Peyer's patch (tissue), 4 donors: ENCODE results near the gene LPA.

- PRO-cap: bidirectional peak, plus-strand start at chr6:159788911, minus-strand start at chr6:159788858; unidirectional peak, plus-strand start at chr6:159789254
- RAMPAGE, long total RNA, 4 experiments: no peak in any of the 4 experiments
These were observed 558 bp downstream of the TCP1 start for GRCh38 chr6:159788752-159789335.

DNA sequence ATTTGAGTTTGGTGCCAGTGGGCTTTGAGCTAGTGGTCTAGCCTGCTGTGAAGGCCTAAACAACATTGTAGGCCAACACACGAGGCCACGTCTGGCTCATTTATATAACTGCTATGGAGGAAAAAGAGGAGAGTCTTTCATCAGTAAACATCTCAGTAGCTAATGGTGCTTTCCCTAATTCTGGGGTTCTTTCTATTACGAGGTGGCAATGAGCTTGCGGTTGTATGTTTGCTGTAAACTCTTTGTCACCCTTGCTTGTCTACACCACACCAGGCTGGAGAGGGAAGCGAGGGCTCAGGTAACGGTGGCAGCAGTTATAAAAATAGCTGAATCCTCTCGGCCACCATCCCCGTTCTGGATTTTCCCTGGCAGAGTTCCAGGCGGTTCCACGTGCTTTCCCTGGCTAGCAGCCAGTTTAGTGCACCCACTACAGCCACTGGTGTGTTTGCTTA, 39.0 kb downstream of the MAS1 start:
- PRO-cap: no peak
- RAMPAGE, long total RNA, 4 experiments: no peak in any of the 4 experiments

- PRO-cap: bidirectional peak, plus-strand start at chr6:159970149, minus-strand start at chr6:159970048
- RAMPAGE, long total RNA, 4 experiments: no peak in any of the 4 experiments
These were observed 1.0 kb downstream of the IGF2R start for GRCh38 chr6:159969918-159970293.

- PRO-cap: no peak
- RAMPAGE, long total RNA, 4 experiments: no peak in any of the 4 experiments
These were observed 58.2 kb downstream of the IGF2R start for GRCh38 chr6:160027086-160027520.

GRCh38 chr6:160120168-160120472, 1.5 kb upstream of the SLC22A1 start:
- PRO-cap: no peak
- RAMPAGE, long total RNA, 4 experiments: no peak in any of the 4 experiments

DNA sequence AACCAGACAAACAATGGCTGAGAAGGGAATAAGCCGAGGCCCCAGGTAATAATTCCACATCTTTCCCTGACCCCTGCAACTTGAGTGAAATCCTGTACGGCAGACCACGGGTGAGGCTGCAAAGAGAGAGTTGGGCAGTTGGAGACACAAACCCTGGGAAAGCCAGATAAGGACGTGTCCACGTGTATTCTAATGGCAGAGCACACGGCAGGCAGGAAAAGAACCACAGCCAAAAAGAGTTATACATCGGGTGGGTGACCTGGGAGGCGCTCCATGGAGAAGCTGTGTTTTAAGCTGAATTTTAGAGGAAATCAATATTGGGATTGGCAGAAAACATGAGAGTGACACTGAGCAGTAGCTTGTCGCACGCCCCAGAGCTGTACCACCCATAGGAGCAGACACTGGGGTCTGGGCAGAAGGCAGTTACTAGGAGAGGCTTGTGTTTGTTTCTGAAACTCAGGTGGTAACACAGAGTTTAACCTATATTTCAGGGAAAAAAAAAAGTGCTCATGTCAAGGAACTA, 6.3 kb downstream of the SLC22A1 start:
- PRO-cap: no peak
- RAMPAGE, long total RNA, 4 experiments: no peak in any of the 4 experiments

- PRO-cap: no peak
- RAMPAGE, long total RNA, 4 experiments: no peak in any of the 4 experiments
These were observed 4.0 kb downstream of the SLC22A2 start for GRCh38 chr6:160254558-160255140.

DNA sequence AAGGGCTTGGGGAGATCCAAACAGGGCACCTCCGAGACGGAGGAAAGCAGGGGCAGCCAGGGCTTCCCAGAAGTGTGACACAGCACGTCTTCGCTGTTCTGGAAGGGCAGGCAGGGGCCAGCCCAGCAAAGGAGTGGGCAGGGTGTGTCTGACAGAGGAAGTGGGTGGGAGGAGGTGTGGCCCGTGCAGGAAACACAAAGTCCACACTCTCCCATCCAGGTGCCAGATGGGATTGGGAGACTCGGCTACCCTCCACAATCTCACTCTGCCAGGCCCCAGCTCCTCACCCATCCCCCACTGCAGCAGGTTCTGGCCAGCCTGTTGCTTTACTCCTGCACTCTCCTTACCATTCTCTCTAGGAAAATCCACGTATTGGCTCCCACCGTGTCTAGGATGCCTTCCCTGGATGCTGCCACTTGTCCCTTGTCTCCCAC, 41.8 kb upstream of the SLC22A2 start:
- PRO-cap: bidirectional peak, plus-strand start at position 225 of the sequence, minus-strand start at position 100 of the sequence
- RAMPAGE, long total RNA, 4 experiments: no peak in any of the 4 experiments

GRCh38 chr6:160354821-160355365, 6.7 kb downstream of the SLC22A3 start:
- PRO-cap: no peak
- RAMPAGE, long total RNA, 4 experiments: no peak in any of the 4 experiments

- PRO-cap: no peak
- RAMPAGE, long total RNA, 4 experiments: no peak in any of the 4 experiments
These were observed 8.2 kb downstream of the SLC22A3 start for GRCh38 chr6:160356321-160356769.

DNA sequence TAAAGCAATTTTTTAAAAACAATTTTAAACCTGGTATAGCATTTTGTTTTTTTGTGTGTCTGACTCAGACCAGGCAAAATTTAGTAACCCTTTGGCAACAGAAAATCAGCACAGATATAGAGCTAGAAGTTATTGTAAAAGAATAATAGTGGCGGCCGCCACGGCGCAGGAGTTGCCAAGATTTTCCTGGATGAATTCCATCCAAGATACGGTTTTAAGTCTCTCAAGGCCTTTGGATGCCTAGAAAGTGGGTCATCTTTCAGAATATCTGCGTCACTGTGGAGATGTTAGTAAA, 82.9 kb downstream of the SLC22A3 start:
- PRO-cap: no peak
- RAMPAGE, long total RNA, 4 experiments: no peak in any of the 4 experiments

DNA sequence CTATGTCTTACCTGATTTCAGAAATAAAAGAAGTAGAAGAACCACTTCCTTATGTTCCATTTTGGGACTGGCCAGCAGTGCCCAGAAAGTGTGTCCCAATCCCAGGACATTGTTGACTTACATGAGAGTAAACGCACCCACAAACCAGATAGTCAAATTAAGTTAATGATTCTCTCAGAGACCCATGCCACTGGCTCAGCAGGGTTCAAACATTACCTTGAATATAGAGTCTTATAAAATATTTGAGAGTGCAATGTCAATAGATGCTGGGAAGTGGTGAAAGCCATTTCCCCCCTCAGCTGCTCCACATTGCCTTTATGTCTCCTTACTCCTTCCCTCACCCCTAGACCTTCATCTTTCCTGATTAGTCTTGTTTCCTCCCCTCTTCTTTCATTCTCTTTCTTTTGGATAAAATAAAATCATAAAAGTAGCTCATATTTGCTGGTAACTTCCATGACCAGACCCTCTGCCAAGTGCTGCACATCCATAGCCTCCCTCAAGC, at the start of gene LPA:
TSS of gene LPA (minus strand) at position 121 of the 502 bp plus-strand sequence.
- PRO-cap: no peak
- RAMPAGE, long total RNA, 4 experiments: no peak in any of the 4 experiments

DNA sequence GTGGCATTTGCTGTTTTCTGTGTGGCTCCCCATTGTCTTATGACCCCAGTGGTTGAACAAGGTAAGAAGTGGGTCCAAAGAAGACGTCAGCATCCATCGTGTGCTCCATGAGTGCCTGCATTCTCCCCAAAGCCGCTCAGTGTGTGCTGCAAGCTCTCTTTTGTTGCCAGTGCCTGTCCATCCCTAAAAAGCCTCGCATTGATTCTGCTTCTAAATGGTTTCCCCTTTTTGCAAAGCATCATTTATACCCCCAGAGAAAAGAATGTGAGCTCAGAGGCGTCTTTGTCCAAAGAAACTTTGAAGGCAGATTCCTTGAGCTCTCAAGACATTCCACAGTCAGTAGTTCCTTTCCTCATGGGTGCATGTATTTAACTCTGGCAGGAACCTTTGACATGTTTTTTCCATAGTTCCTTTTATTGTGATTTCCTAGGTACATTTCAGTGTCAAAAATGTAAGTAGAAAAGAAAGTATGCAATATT, 38.6 kb upstream of the MAP3K4 start:
- PRO-cap: no peak
- RAMPAGE, long total RNA, 4 experiments: no peak in any of the 4 experiments

DNA sequence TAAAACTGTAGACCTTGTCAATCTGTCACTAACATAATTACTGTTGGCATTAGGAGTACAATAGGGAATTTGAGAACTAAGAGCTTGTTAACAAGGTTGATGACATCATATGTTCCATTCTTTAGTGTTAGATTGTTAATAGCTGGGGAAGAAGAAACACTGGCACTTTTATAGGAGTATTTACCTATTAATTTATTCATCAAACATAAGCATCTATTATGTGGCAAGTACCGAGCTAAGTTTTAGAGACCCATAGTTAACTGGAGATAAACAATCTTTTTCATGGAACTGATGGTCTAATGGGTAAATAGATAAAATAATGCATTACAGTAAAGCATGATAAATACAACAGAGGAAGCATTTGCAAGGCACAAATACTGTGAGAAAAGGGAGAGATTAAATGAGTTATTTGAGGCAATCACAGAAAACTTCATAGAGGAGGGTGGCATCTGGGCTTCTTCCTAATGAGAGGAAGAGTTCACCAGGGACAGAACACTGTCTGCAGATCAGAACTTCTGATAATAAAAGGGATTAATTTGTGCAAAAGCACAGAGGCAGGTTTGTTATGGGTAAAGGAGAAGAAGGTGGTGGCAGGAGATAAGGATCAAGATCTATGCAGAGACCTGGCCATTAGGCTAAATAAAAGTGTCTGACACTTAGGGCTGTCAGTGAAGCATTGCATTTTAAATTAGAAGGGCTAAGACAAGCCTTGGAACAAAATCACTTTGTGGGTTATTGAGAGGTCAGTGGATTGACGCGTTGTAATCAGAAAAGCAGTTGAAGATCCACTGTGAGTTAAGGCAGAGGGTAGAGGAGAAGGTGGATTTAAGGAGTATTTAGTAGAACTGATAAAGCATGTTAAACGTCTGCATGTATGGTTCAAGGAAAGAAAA, 76.6 kb downstream of the MAP3K4 start:
- PRO-cap: no peak
- RAMPAGE, long total RNA, 4 experiments: start-site peak on the plus strand in 1 of 4 experiments, centred at position 343 of the sequence, 19 reads per replicate

DNA sequence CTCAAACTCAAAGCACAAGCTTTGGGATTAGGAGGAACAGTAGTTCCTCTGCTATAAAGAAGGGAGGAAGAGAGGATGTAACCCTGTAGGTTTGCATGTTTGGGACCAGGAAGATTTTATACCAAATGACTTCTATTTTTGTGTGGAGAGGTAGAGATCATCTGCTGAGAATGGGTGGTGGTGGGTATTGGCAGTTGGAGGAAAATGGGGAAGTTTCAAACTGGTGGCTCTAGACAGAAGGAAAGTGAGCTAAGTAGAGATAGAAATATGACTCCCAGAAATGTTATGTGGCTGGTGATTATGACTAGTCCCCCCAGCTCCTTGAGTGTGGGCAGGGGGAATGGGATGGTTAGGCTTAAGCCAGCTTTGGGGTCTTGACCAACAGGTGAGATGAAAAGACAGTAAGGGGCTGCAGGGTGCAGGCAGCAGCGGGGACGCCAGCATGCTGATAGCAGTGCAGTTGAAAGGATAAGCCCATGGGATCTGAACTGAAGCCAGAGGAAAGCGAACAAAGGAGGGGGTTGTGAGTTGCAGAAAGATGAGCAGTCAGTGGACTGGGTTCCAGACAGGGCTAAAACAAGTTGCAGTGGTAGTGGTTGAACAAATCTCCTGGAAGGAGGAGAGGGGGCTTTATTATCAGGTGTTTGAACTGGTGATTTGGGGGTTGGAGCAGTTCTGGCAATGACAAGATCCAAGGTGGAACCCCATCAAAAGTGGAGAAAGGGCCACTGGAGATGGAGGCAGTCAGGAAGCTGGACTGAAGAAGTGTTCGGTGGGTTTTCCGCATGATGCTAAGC, 86.6 kb downstream of the MAP3K4 start:
- PRO-cap: no peak
- RAMPAGE, long total RNA, 4 experiments: start-site peak on the plus strand in 1 of 4 experiments, centred at position 555 of the sequence, 6 reads per replicate

GRCh38 chr6:161215257-161215712, 58.6 kb downstream of the AGPAT4 start:
- PRO-cap: no peak
- RAMPAGE, long total RNA, 4 experiments: no peak in any of the 4 experiments

DNA sequence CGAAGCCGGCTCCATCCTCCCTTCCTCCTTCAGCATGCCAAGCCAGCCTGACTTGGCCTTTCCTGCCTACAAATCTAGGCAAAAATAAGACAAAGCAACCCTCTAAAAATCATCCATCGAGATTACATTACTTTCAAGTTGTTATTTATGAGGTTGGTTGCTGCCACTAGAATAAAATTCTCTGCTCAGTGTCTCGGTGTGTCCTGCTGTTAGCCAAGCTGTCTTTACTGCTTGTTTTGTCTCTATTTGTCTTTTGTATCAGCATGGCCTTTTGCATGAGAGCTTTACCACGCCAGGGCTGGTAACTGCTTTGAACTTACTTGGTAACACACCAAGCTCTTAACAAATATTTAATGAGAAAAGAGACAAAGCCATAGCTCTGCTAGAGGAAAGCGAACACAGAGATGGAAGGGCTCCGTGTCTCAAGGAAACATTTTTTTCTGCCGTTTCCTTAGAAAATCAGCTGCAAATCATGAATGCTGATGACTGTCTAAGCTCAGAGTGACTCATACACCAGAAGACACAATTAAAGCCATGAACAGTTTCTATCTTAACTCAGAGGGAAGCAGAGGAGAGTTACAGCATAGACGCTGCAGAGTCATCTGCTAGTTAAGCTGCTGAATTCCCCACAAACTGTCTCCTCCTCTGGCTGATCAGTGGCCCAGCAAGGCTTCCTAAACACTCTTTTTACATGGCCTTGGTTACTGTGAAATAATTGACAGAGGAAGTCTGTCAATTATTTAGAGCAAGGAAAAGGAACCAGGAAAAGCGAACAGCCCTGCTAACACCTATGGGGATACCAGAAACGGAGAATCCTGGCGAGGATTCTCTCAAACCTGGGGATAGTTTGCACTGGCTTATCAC, 44.8 kb downstream of the AGPAT4 start:
- PRO-cap: unidirectional peak, plus-strand start at position 558 of the sequence
- RAMPAGE, long total RNA, 4 experiments: no peak in any of the 4 experiments

GRCh38 chr6:161292043-161292639, 18.3 kb upstream of the AGPAT4 start:
- PRO-cap: no peak
- RAMPAGE, long total RNA, 4 experiments: no peak in any of the 4 experiments

DNA sequence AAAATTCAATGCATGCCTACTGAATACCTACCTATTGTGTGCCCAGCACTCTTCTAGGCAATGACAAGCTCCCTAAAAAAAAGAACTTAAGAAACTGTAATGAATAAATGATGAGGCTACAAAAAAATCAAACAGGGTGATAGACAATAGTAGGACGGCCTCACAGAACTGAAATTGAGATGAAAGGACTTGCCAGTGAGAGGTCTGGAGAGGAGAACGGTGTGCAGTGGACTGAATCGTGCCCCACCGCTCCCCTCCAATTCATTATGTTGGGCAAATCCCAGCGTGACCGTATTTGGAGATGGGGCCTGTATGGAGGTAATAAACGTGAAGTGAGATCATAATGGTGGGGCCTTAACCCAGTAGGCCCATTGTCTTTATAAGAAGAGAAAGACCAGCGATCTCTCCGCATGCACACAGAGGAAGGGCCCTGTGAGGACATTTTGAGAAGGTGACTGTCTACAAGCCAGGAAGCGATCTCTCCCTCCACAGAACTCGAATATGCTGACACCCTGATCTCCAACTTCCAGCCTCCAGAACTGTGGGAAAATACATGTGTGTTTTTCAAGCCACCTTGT, 326.2 kb downstream of the PACRG start:
- PRO-cap: no peak
- RAMPAGE, long total RNA, 4 experiments: no peak in any of the 4 experiments

GRCh38 chr6:163309727-163310010, 104.8 kb upstream of the QKI start:
- PRO-cap: no peak
- RAMPAGE, long total RNA, 4 experiments: no peak in any of the 4 experiments